Pulmonary lymph node (tissue), 1 donor: ENCODE results near the genes H1-8, ATP2C1 and NUDT16.

- PRO-cap, result unidirectional peak, minus-strand start at chr3:129399419; unidirectional peak, plus-strand start at chr3:129399803
Measured at GRCh38 chr3:129398884-129399904, 29.2 kb downstream of the EFCAB12 start.

- PRO-cap, result no peak
Measured at GRCh38 chr3:129425241-129426220, 2.9 kb downstream of the EFCAB12 start.

DNA sequence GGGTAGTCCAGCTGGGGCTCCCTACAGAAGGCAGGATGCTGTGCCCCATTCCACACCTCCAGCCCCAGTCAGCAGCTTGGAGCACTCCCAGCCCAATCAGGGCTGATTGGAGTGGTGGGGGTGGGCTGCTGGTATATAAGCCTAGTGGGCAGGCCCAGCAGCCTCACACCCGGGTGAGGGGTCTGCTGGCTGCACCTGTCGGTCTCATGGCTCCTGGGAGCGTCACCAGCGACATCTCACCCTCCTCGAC is at the start of gene H1-8:
Gene H1-8 (plus strand): TSS at position 163 of the 250 bp plus-strand sequence.
- PRO-cap, result no peak

DNA sequence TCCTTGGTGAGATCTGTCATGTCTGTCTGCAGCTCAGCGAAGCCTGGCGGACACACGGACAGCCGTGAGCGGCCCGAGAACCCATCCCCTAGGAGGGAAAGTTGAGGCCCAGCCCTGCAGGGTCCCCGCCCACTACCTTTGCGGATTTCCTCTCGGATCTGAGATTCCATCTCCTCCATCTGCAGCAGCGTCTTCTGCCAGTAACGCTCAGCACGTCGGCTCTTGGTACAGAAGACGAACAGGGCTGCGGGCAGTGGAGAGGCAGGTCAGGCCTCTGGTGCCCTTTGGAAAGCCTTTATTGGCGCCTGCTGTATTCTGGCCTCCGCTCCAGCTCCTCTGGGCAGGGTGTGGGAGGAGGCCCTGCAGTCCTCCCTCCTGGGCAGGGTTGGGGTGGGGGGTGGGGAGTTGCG is 24.6 kb downstream of the H1-8 start:
- PRO-cap, result no peak

GRCh38 chr3:129641547-129642067 is 35.1 kb upstream of the PLXND1 start:
- PRO-cap, result no peak

GRCh38 chr3:129688015-129688990 is 81.8 kb upstream of the PLXND1 start:
- PRO-cap, result no peak

DNA sequence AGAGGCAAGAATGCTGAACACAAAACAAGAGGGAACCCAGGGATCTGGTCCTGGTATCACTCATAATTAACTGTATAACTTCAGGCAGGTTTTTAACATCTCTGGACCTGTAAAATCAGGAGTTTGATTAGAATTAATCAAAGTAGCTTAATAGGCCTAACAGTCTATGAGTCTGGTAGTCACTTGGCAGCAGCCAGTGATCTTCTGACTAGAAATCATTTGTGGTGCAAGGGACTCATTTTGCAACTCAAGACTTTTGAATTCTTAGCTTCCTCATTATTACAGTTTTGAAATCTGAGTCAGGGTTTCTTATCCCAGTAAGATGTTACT is 70.9 kb downstream of the TMCC1 start:
- PRO-cap, result no peak

DNA sequence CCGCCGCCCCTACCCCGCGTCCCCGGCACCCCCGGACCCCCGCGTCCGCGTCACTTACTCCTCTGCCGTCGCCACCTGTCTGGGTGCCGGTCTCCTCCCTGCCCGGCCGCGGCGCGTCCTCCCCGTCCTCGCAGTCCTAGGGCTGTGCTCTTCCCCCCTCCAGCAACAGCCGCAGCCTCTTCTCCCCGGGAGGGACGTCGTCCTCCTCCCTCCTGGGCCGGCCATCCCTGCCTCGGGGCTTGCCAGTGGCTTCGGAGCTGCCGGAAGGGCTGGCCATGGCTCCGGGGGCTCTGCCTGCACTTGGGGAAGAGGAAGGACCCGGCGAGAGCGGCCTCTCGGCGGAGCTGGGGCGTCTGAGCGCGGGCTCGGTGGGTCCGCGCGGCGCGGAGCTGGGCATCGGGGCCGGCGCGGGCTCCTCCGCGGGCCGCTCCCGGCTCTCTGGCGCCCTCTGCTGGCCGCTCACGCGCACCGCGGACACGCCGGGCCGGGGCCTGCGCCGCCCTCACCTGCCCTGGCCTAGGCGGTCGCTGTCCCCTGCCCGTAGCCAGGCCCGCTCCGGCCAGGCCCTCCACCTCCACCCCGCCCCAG is 28.3 kb downstream of the TRH start:
- PRO-cap, result no peak

DNA sequence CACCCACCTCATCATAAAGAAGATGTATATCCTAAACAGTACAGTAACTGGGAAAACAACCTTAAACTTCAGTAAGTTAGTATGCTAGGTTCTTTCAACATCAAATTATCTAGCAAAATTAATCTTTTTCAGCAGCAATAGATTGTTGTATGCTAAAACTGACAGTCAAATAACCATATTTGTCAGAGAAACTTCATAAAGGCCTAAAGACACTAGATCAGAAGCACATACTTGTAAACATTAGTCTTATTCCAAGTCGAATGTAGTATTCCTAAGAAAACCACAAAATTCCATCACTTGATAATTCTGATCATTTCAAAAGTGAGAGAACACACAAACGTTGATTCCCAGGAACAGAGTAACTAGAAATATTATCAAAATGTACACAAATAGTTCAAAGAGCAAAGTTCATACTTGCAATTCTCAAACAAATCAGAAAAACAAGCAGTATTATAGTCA is 13.6 kb downstream of the PIK3R4 start:
- PRO-cap, result no peak

DNA sequence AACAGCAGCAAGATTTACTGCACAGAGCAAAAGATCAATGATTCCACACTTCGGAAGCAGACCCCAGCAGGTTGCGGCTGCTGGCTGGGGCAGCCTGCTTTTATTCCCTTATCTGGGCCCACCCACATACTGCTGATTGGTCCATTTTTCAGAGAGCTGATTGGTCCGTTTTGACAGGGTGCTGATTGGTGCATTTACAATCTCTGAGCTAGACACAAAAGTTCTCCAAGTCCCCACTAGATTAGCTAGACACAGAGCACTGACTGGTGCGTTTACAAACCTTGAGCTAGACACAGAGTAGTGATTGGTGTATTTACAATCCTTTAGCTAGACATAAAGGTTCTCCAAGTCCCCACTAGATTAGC is 67.4 kb upstream of the PIK3R4 start:
- PRO-cap, result no peak

DNA sequence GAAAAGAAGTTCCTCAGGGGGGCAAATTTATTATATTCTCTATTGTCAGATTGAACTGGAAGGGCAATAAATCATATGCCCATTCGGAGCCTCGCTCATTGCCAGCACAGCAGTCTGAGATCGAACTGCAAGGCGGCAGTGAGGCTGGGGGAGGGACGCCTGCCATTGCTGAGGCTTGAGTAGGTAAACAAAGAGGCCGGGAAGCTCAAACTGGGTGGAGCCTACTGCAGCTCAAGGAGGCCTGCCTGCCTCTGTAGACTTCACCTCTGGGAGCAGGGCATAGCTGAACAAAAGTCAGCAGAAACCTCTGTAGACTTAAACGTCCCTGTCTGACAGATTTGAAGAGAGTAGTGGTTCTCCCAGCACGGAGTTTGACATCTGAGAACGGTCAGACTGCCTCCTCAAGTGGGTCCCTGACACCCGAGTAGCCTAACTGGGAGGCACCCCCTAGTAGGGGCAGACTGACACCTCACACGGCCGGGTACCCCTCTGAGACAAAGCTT is 61.7 kb upstream of the ATP2C1 start:
- PRO-cap, result no peak

DNA sequence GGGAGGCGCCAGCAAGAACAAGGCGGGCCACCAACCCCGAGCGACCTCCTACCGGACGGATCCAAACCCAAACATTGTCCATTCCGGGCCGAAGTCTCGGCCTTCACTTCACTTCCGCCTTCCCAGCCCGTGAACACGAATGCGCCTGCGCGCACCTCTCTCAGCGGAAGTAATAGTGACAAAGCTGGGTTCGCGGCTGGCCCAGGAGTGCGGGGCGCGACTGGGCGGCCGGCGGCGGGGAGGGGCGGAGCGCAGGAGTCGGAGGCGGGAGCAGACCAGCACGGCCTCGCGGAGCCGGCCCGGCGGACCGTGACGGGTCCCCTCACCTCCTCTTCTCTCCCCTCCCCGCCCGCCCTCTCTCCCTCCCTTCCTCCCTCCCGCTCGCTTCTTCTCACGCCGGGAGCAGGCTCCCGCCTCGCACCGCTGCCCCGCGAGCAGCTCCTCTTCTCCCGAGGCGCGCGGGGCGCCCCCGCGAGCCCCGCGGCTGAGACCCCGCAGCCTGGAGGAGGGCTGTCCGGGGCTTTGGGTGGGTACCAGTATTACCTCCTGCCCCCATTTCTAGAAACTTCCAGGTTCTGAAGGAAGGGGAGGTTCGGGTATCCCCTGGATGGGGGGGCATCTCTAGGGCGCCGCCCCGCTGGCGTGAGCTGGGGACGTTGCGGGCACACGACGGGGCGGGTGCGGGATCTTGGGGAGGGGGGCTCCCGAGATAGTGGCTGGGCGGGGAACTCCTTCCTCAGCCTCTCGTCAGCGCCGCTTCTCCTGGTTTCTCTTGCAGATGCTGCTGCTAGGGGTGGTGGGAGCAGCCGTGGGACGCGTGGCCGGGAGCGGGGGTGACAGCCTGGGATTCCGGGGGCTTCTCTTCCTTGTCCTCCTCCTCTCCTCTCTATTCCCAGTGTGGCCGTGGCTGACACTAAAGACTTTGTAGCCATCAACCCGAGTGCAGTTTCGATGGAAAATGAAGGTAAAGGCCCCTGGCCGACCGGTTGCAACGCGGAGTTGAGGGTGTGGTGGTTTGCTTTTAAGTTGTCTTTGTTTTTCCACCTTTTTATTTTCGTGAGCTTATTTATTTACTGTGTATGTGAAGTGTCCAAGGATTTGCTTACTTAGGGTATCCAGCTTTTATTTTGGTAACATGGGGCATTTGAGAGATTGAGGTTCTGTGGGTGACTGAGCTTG is at the start of gene ATP2C1:
Gene ATP2C1 (plus strand): TSS at position 273 of the 1,179 bp plus-strand sequence.
- PRO-cap, result bidirectional peak, plus-strand start at position 228 of the sequence, minus-strand start at position 124 of the sequence; bidirectional peak, plus-strand start at position 384 of the sequence, minus-strand start at position 337 of the sequence; bidirectional peak, plus-strand start at position 683 of the sequence, minus-strand start at position 512 of the sequence

GRCh38 chr3:130990290-130991055 is 36.2 kb downstream of the ASTE1 start:
- PRO-cap, result no peak

- PRO-cap, result no peak
Measured at GRCh38 chr3:131027005-131027558, 405 bp downstream of the NEK11 start.

- PRO-cap, result no peak
Measured at GRCh38 chr3:131360935-131361508, 20.6 kb upstream of the NUDT16 start.

DNA sequence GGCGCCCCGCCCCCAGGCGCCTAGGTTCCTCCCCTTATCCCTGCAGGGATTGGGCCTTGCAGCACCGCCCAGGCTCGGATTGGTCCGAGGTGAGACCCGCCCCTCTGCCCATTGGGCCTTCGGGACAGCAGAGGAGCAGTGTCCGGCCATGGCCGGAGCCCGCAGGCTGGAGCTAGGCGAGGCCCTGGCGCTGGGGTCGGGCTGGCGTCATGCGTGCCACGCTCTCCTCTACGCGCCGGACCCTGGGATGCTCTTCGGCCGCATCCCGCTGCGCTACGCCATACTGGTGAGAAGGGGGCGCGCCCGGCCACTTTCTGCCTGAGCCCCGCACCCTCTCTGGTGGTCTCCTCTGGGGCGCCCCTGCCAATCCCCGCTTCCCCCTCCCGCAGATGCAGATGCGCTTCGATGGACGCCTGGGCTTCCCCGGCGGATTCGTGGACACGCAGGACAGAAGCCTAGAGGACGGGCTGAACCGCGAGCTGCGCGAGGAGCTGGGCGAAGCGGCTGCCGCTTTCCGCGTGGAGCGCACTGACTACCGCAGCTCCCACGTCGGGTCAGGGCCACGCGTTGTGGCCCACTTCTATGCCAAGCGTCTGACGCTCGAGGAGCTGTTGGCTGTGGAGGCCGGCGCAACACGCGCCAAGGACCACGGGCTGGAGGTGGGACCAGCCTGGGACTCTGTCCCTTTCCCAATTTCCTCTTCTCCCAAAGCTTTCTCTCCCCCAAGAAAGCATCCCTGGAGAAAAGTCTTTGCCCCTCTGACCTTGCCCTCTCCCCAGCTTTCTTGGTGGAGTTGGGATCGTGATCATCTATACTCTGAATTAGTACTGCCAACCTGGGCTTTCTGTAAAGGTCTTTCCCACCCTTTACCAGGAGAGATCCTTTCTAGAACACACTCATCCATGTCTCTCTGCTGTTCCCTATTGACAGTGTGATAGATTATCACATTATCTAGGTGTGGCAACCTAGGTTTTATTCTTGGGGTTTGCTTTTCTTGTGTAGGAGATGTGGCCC is at the start of gene NUDT16:
Gene NUDT16 (plus strand): TSS at position 118 of the 1,014 bp plus-strand sequence.
- PRO-cap, result bidirectional peak, plus-strand start at position 111 of the sequence, minus-strand start outside the sequence

DNA sequence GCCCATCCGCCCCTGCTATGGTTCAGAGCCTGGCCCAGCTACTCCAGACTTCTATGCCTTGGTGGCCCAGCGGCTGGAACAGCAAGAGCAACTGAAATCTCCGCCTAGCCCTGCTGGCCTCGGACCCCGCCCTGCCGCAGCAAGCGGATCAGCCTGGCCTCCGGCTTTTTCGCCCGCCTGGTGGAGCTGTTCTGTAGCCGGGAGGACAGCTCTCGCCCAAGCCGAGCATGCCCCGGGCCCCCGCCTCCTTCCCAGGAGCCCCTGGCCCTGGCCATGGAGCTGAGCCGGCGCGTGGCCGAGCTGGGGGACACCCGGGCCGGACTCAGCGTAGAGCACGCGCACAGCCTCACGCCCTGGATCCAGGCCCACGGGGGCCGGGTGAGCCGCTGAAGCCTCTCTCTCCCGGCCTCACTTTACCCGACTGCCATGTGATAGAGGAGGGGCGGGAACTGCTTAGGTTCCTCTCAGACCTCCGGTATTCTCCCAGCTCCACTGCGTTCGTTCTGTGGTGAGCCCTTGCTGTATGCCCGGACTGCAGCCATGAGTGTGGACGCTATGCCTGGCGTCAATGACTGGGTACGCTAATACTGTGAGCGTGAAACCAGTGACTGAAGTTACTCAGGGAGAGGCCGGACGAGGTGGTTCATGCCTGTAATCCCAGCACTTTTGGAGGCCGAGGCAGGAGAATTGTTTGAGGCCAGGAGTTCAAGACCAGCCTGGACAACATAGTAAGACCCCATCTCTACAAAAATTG is 24.2 kb upstream of the MRPL3 start:
- PRO-cap, result no peak

DNA sequence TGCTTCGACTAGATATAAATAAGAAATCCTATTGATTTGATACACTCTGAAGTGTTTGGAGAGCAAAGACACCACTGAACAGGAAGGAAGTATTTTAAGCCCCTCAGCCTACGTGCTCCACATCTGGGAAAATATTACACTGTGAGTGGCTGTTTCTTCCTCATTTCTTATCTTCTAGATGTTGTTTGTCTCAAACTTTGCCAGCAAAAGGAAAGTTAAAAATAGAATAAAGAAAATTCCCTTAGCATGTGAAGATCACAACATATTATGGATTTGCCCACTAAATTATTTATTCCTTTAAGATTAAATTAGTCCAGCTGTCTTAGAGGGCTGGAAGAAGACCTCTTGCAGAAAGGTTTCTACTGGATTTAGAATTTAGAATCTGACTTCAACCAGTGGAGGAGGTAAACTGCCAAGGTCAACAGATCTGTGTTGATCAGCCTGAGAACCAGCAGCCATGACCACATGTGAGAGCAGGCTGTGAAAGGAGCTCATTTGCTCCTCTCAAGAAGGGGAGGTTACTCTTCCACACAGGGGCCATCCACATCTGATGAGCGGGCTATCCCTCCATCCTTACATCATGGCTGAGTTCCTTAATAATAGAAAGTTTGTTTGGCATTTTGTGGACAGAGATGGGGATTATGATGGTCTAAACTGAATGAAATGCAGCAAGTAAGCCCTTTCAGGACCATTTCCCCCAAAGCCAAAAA is 46.3 kb upstream of the ACKR4 start:
- PRO-cap, result no peak

DNA sequence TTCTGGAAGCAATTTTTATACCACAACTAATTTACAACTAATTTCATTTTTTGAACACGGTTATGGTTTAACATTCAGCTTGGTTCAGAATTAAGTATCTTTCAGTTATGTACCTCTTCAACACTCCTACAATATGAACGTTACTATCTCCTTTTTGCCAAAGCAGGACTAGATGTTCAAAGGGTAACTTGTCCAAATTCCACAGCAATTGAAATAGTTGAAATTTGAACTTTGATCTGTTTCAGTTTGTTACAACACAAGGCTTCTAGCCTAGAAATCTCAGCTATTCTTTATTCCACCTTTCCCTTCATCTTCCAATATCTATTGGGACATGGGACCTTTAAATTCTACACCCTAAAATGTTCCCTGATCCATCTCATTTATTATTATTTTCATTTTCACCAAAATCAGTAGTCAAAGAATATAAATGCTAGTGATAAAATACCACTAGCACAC is 1.2 kb downstream of the ACAD11 start:
- PRO-cap, result no peak

- PRO-cap, result no peak
Measured at GRCh38 chr3:133472333-133472748, 72.5 kb downstream of the BFSP2 start.